Placental epithelial cell (primary cell): ENCODE results near the gene DPPA2.

DNA sequence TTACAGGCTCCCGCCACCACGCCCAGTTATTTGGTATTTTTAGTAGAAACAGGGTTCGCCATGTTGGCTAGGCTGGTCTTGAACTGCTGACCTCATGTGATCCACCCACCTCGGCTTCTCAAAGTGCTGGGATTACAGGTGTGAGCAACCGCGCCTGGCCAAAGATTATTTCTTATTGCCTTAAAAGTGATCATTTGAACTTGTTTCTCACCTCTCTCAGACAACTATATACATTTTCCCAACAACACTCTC, 142.9 kb downstream of the CBLB start:
- CAGE, long polyA plus RNA: no peak

GRCh38 chr3:105752576-105753596, 115.9 kb downstream of the CBLB start:
- CAGE, long polyA plus RNA: no peak

DNA sequence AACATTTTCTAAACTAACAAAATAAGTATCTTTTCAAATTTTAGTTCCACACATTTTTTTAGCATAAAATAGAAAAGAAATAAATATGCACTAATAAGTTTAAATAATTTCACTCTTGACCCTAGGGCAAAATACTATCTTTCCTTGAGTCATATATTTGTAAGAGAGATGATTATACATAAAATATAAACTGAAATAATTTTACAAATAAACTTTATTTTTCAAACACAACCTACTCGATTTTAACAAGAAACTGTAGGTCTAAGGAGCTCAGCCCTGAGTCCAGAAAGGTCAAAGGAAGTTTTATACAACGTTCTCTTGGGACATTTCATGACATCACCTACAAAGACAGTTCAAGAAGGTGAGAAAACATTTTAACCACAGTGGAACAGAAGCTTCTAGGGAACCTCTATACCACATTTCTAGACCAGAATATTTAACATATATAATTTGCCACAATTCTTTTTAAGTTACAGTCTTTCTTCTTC, 40.2 kb downstream of the CBLB start:
- CAGE, long polyA plus RNA: no peak

DNA sequence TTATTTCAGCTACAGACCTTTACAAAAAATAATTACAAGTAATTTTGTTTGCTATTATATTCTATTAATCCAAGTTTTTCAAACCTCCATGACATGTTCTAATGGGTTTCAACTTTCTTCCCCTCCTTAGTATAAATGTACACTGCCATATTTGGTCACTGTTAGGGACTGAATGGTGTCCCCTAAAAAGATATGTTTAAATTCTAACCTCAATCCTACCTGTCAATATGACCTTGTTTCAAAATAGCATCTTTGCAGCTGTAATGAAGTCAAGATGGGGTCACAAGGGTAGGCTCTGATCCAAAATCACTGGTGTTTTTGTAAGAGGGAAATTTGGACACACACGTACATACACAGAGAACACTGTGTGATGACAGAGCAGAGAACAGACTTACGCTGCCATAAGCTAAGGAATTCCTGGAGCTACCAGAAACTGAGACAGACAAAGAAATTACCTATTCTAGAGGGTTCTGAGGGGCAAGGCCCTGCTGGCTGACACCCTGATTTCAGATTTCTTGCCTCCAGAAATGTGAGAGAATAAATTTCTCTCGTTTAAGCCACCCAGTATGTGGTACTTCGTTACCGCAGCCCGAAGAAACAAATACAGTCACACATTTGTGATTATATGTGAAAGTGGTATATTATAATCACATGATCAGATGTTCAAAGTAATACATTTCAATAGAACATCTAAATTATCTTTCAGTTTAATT, 24.9 kb downstream of the CBLB start:
- CAGE, long polyA plus RNA: no peak

GRCh38 chr3:105865601-105866475, 3.0 kb downstream of the CBLB start:
- CAGE, long polyA plus RNA: no peak

DNA sequence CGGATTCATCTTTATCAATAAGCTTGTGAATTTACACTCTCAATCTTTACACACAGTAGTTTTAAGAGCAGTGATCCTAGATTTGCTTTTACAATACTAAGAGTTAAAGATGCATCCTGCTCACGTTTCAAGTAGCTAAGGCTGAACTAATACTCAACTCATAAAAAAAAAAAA, 1.2 kb downstream of the CBLB start:
- CAGE, long polyA plus RNA: no peak

DNA sequence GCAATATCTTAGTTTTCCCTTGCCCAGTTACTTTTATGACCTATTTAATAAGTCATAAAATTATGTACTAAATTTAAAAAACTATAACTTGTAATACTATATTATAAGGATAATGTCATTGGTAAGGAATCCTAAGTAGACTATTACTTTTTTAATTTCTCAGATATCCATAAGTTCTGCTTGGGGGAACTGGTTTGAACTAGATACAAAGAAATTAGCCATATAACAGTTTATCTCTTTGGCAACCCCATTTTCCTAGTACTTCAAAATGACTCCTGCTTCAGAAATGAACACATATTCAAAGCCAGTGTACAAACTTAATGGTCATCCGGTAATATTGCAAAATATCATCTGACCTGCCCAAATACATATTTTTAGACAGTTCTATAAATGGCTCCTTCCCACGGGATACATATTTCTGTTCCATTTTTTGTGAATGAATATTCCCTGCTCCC, 37.8 kb upstream of the CBLB start:
- CAGE, long polyA plus RNA: no peak

GRCh38 chr3:105907866-105908238, 39.0 kb upstream of the CBLB start:
- CAGE, long polyA plus RNA: no peak

DNA sequence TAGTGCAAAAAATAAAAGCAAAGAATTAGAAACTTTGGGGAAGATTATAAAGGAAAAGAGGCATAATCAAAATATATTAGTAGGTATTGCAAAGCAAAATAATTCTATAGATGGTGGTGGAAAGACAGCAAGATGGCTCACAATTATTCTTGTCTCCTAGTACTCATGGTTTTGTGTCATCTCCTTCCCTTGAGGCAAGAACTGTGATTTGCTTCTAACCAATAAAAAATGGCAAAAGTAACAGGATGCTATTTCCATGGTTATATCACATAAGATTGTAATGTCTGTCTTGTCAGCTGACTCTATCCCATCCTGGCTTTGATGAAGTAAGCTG, 324.7 kb upstream of the CBLB start:
- CAGE, long polyA plus RNA: no peak

- CAGE, long polyA plus RNA: no peak
Observed at GRCh38 chr3:106945427-106945967, 431.7 kb upstream of the CCDC54 start.

DNA sequence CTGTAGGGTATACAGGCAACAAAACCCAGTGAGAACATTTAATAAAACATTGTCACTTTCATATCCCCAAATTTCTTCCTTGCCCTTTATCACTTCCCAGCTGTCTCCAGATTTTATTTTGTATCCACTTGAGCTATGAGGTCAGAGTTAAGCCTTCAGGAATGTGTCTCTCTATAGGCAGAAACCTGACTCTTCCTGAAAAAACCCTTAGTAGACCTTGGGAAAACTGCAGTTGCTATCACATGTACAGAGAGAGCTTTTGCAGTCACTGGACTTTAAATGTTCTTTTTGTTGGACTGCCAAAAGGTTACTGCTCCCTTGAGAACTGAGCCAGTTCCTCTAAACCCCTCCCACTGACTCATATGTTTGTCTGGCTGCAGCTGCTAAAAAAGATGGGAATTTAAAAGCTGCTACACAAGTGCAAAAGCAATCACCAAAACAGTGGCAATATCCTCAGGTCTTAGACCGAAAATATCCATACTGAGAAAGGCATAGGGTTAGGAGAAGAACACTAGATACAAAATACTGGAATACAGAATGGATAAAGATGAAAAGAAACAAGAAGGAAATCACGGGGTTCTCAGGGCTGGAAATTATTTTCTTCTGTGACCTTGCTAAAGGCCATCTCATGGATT, 169.1 kb upstream of the CCDC54 start:
- CAGE, long polyA plus RNA: no peak

GRCh38 chr3:107263196-107263969, 113.9 kb upstream of the CCDC54 start:
- CAGE, long polyA plus RNA: no peak

- CAGE, long polyA plus RNA: no peak
Observed at GRCh38 chr3:107559211-107559684, 36.5 kb downstream of the BBX start.

DNA sequence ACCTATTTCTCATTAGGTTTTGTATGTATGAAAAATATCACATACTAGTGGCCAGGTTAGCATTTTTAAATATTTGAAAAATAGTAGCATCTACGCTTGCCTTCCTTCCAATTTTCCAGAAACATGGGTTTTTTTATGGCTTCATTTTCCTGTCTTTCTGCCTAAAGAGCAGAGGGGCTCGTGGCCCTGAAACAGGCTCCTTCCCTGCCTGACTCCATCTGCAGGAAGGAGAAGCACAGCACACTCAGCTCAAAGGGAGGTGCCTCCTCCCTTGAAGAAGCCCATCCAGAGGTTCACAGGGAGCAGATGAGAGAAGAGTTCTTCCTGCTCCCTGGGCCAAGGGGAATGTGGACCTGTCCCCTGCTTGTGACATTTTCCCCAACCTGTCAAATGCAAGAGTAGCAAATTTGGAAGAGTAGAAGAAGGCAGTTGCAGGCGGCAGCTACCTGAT, 55.7 kb downstream of the BBX start:
- CAGE, long polyA plus RNA: no peak

DNA sequence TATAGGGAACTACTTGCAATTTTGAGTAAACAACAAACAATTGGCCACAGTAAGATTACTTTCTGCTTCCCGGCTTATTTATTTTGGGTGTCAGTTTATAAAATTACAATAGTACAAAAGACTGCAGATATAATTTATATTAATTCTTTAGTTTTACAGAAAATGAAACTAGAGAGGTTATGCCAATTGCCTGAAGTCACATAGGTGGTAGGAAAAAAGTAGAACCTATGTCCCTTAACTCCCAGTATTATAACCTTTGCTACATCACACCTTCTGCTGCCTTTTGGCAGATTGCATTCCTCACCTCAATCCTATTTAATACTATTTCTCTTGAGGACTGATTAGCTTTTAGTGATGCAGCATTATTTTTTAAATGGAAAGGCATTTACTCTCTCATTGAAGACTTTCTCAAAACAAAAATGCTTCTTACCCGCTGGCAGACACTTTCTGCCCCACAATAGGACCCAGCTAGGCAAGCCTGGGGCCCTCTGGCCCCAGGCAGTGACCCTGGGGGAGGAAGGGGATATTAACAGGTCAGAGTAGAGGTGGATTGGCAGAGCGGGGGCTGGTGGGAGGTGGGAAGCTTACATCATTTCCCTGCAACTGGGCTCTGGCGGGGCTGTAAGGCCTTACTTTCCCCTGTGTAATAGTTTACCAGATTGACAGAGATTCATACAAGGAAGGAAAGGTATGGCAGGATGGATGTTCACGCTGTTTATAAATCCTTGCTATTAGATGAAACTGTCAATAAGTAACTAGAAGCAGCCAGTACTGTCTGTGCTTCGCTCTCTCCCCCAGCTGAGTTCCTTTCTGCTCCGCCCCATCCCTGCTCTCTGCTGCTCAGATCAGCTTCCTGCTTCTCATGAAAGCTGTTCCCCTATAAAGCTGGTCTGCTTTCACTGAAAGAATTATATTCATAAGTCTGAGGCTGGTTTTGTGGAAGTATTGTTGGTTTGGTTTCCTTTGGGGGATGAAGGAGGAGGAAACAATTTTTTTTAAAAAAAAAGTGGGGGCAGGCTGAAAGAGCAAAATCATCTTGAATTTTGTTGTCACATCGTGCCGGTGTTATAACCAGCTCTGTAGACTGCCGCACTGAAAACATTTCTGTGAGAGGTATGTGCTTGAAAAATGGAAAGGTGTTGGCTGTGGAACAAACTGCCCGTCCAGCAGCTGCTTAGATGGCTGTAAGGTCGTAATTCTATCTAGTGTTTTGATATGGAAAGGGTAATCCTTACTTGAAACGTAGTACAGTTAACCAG, 76.1 kb downstream of the BBX start:
- CAGE, long polyA plus RNA: no peak

DNA sequence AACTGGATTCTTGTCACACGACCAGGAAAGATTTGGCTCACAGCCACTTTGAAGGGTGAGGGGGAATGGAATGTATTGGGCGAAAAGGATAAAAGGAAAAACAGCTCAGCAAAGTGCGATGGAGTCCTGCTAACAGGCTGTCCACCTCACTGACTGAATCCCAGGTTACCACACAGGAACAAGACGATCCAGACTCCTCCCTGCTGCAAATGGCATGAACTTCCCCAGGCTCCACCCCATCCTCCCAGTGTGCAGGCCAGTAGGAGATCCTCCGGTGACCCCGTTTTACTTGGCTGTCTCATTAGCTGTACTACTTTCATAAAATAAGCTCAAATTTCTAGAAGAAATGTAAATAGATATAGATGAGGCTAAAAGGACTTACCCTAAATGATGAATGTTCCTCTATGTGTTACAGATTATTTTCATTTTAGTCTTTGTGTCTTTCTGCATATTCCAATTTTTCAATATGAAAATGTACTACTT, 186.1 kb downstream of the CD47 start:
- CAGE, long polyA plus RNA: no peak

- CAGE, long polyA plus RNA: no peak
Observed at GRCh38 chr3:108055779-108056433, 34.9 kb downstream of the CD47 start.

DNA sequence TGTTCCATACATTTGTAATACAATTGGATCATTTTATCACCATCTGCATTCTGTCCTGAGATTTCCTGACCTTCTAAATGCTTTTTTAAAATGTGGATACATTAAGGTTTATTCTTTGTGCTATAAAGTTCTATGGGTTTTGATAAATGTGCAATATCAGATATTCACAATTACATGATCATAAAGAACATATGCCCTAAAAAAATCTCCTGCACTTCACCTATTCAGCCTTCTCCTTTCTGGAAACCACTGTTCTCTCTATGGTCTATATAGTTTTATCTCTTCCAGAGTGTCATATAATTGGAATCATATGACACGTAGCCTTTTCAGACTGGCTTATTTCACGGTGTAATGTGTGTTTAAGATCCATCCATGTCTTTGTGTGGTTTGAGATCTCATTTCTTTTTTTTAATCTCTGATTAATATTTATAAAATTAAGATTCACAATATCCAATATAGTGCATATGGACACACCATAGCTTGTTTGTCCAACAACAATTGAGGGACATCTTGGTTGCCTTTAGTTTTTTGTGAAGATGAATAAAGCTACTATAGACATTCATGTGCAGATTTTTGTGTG, 31.7 kb upstream of the IFT57 start:
- CAGE, long polyA plus RNA: no peak

- CAGE, long polyA plus RNA: no peak
Observed at GRCh38 chr3:108602441-108603429, 13.2 kb downstream of the DZIP3 start.

GRCh38 chr3:109316092-109316978, at the start of gene DPPA2:
TSS of gene DPPA2 (minus strand) at chr3:109316517.
- CAGE, long polyA plus RNA: no peak